Aortic smooth muscle cell (primary cell): ENCODE measurements around the genes INO80D and FAM237A.

DNA sequence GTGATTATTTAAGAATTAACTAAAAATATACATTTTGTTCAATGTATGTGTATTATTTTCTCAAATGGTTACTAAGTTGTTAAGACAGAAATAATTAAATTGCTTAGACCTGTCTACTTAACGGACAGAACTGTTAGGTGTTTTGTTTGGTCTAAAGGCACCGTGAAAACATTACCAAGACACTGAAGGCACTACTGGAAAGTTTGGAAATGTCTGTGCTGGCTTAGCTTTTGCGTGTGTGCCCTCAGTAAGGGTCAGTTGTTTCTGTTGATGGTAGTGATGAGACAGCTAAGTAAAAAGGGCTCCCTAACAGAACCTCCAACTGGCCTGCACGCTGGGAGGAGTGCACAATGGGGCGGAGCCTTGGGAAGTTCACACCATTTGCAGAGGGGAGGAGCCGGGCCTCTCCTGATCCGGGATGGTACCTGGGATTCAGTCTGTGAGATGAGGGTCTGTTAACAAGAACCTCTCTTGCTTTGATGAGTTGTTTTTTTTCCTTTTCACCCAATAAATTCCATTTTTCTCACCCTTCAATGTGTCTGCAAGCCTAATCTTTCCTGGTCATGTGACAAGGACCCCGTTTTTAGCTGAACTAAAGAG, 368.6 kb downstream of the PARD3B start:
- RRBS = no CpG with 5 or more reads among the region's 8 CpGs

DNA sequence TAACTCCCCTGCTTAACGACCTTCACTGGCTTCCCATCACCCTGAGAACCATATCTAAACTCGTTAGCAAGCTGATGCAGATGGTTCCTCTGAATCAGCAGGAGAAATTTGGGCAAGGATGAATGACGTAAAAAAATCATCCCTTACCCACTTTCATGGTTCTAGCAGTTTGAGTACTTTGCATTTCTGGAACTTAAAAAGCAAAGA, 422.1 kb downstream of the PARD3B start:
- RRBS = no CpG with 5 or more reads among the region's 3 CpGs

- RRBS = no CpG with 5 or more reads among the region's 3 CpGs
Observed at GRCh38 chr2:205090423-205091097, 545.3 kb downstream of the PARD3B start.

GRCh38 chr2:205679859-205680621, 2.3 kb upstream of the NRP2 start:
- RRBS = no CpG with 5 or more reads among the region's 5 CpGs

DNA sequence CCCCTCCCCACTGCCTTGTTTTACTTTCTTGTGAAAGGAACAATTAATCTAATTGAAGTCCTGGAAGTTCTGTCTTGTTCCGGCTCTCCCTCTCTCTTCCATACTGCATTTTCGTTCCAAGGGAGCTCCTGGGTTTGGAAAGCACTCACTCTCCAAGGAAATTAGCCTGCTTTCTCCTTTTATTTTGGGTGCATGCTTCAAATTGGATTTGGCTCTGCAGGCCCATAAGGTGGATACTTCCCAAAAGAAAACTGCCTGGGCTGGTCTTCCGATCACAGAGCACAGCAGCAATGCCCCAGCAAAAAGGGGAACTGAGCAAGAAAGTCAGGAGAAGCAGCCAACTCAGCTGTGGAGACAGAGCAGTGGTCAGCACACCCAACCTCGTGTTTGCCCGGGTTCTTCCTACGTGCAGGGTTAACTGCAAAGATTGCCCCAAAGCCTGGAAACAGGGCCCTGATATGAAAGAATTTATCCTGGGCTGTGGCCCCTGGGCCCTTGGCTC, 17.8 kb downstream of the NRP2 start:
- RRBS = no CpG with 5 or more reads among the region's 6 CpGs

DNA sequence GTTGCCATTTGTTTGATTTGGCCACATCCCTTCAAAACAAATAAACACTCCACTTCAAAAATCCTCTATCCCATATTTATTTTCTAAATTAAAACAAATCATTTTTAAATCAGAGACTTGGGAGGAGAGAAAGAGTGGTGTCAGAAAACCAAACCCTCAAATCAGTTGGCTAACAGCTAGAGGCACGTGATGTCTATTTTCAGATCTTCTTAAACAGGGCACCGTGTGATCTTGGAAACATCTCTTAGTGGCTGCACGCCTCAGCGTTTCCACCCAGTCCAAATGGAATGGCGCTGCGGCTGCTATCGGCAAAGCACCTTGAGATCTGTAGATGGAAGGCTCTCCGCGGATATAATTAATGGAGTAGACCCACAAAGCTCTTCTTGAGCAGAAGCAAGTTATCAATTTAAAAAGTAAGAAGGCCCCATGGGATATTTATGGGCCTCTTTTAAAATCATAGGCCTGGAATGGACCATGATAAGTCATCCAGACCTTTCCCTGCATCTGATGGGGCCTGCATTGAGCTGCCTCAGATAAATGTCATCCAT, 50.0 kb downstream of the NRP2 start:
- RRBS = no CpG with 5 or more reads among the region's 9 CpGs

GRCh38 chr2:205746143-205746734, 63.9 kb downstream of the NRP2 start:
- RRBS = no CpG with 5 or more reads among the region's 6 CpGs

DNA sequence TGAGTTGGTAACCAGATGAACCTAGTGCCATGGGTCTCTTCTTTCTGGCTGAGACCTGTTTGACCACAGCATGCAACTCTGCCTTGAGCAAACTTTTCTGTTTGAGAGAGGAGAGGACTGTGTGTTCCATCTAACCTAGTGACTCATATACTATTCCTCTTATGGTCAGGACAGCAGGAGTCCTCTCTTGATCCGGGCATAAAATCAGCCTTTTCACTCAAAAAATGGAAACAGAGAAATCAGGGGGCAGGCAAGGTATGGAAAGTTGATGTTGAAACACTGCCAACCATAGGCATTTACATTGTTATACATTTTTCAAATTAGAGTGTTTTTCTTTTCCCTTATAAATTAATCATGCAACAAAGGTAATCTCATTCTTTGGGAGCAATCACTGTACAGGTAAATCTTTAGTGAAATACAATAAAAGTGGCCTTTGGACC, 86.6 kb downstream of the NRP2 start:
- RRBS = no CpG with 5 or more reads among the region's 1 CpG

DNA sequence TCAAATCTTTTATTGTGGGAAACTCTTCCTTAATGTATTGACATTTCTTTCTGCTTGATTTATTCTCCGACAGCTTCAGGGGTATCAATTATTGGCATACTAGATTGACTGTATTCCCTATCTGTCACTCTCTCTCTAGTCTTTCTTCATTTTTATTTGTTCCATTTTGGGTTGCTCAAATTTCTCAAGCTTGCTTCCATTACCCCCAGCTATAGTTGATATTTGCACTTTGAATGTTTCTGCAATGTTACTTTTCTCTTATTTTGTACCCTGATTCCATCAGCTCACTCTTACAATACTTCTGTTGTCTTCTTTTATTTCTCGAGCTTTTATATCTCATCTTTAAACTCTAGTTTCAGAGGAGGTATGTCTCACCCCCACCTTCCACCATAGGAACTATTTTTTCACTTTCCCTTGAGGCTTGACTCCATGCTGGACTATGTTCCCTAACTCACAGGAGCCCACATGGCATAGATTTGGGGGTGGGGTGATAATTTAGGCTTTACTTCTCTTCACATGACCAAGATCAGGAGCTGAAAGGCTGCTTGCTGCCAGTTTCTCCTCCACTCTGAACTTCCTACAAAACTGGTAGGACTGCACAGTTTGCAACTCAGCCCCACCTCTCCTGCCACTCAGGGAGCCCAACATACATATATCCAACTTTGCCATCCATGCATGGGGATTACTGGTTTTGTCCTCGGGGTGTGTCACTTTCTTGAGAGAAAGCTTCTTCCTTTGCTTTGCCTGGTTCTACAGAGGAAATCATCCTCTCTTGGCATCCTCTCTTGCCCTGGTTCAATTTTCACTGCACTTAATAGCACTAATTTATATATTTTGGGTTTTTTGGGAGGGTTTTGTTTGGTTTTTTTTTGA, 14.3 kb downstream of the INO80D start:
- RRBS = no CpG with 5 or more reads among the region's 3 CpGs

GRCh38 chr2:206083299-206084209, 2.4 kb downstream of the INO80D start:
- RRBS = no CpG with 5 or more reads among the region's 13 CpGs

DNA sequence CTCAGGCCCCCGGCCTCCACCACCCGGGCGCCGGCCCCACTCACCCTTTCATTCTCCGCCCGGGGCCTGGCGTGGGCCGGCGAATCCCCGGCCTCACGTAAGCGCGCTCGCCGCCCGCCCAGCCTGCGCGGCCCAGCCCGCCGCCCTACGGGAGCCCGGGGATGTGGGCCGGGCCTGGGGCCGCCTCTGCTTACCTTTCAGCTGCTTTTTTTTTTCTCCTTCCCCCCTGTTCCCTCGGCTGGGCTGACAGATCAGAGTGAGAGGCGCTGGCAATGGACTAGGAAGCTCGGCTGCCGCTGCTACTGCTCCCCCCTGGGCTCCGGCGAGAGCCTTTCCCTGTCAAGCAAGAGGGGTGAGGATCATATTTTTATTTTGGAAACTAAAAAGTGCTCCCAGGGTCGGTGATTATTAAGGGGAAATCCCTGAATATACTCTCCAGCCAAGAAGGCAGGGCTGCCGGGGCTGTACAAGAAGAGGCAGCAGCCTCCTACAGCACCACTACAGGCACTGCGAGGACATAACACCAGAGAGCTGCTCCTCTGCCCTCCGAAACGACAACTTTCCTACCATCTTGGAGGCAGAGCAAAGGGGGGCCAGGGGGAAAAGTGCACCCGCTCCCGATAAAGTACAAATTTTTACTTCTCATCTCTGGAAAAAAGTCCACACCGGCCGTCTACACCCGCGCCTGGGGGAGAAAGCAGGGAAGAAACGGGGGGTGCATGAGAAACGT, at the start of gene INO80D:
TSS of gene INO80D (minus strand) at position 468 of the 730 bp plus-strand sequence.
- RRBS = 1% methylated on average over 13 of the region's 43 CpGs

GRCh38 chr2:206150903-206151598, 8.2 kb downstream of the NDUFS1 start:
- RRBS = no CpG with 5 or more reads among the region's 5 CpGs

- RRBS = no CpG with 5 or more reads among the region's 2 CpGs
Observed at GRCh38 chr2:206526185-206526553, 82.8 kb downstream of the ADAM23 start.

DNA sequence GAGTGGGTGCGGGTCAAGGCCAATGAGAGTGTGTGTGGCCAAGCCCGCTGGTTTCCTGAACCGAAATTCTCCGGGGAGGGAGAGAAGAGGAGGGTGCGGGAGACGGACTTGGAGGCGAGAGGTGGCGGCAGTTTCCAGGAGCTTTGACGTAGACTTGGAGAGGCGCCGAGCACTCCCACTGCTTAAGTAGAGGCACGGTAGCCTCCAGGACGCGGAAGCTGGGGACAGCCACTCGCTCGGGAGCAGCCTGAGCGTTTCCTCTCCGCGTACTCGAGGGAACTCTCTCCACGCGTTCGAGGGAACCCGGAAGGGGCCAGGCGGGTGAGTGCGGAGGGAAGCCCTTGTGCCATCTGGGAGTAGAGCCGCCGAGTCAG, at the start of gene FAM237A:
TSS of gene FAM237A (plus strand) at position 282 of the 374 bp plus-strand sequence.
- RRBS = 2% methylated on average over 4 of the region's 28 CpGs

DNA sequence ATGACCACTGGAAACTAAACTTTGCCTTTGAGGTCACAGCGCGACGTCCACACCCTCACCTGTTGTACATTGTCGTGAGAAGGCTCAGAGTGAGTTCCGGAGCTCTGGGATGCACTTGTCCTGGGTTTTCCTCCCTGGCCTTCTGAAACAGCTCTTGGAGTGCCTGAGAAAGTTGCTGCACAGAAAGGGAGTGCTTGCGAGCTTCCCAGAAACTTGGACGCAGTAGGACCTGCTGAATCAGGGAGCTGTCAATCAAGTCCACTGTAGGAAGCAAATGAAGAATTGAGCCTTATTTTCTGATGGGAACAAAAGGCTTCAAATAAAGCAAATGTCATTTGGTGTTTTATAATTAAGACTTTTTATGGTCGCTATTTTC, 11.0 kb downstream of the DYTN start:
- RRBS = no CpG with 5 or more reads among the region's 8 CpGs

DNA sequence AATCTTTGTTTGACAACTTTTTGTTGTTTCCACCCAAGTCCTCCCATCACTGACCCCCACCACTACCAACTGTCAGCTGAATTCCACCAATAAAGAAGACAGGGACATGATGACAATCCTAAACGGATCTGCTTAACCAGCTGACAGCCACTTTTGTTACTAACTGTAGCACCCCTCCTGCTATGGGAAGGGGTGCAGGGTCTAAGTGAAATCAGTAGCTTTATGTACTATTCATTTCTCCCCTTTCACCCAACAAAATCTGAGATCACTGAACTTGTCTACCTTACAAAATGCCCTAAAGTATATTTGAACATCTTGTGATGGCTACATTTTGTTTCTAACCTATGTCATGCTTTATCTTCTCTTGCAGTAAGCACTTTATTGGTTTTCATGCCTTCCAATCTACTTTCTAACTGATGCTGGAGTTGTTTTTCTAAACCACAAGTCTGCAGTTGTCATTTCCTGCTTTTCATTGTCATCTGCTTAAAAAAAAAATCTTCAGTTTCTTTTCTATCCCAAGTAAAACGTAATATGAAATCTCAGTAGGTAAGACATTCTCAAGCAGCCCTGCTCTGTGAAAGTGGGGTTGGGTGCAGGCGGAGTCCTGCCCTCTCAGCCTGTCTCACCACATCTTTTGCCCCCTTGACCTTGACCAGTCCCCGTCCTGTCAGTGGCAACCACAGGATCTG, 80.2 kb upstream of the CPO start:
- RRBS = no CpG with 5 or more reads among the region's 4 CpGs

DNA sequence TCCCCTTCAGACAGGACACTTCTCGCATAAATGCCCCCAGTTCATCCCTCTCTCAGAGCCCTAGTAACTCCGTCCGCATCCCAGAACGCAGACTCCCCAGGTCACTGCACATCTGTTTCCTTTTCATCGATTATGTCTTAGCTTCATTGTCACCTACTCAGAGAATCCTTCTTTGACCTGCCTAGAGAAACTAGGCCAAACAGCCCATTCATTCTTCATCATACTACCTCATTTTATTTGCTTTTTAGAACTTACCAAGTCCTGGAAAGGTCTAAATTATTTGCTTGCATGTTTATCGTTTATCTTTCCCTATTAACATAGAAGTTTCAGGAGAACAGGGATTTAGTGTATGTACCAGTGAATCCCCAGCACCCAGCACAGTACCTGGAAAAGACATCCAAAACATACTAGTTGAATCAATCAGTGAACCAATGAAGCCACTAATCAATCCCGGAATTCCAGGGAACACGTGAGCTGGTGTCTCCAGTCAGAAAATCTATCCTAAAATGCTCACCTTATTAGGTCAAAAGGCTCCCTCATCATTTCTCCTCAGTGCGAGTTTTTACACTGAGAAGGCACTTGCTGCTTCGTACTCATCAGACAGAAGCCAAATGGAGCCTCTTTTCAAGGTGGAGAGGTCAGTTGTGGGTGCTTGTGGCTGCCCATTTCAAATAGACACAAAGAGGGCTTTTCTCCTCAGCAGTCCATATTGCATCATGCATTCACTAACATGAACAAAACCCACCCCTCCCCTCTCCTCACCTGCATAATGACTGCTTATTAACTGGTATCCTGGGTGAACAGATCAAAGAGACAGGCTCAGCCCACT, 29.2 kb downstream of the KLF7 start:
- RRBS = no CpG with 5 or more reads among the region's 10 CpGs

GRCh38 chr2:207143379-207144493, 22.0 kb downstream of the KLF7 start:
- RRBS = no CpG with 5 or more reads among the region's 13 CpGs

GRCh38 chr2:207162161-207162754, 3.5 kb downstream of the KLF7 start:
- RRBS = no CpG with 5 or more reads among the region's 9 CpGs

GRCh38 chr2:207163861-207164498, 1.8 kb downstream of the KLF7 start:
- RRBS = no CpG with 5 or more reads among the region's 15 CpGs